ENCODE data around the gene STC2.

DNA sequence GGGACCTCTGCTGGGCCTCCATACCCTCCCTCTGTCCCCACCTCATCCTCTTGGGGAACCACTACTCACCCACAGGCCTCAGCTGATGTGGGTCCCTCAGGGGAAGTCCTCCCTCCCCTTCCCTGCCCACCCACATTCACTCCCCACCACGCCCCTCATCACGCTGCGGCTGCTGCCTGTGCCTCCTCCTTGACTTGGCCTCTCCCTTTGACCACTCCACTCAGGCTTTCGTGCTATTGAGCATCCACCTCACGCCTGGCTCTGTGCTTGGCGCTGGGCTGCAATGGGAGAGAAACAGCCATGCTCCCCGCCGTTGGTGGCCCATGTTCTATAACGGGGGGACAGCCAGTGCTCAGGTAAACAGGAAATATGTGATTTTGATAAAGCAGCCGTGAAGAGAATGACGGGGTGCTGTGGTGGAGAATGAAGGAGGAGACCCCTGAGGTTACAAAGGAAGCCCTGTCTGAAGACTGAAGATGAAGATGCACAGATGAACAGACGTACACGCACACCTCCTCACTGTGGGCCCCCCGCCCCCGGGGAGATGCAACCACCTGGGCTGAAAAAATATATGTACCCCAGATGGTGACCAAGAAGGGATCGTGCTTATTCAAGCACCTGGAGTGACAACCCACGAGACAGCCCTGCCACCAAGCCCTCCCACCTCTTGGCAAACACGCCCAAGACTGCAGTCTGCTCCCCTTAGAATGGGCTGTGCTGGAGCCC lies 40.3 kb upstream of the RPL26L1 start:
- PRO-cap, result no peak

GRCh38 chr5:172953823-172954751 lies 5.1 kb upstream of the RPL26L1 start:
- PRO-cap, result unidirectional peak, plus-strand start at chr5:172954238

DNA sequence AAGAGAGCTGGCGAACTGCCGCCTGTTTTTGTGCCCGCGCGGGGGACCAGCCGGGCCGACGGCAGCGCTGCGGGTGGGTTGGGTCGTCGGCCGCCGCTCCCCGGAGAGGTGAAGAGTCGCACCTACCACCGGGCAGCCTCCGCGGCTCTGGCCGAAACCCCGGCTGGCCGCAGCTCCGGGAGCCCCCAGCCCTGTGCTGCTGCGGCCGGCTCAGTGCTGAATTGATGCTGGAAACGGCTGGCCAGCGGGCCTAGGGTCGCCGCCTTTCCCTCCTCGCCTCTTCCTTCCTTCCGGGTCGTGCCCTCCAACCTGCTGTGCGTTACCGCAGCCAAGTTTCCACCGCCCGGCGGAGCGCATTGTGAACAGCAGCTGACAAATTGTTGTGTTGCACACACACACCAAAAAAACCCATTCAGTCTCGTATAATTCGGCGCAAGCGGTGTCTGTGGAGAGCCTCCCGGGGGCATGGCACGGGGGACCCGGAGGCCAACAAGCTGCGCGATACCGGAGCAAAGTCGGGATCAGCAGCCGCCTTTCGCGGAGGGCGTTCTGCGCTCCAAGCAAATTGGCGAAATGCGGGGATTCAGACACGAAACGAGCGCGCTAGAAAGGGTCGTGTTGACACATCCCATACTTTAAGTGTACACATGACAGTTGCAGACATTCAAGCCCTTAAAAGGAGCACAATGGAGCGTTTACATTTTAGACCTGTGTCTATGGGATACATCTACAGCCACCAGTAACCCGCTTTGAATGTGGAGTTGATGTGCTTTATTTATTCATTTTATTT lies 9.4 kb upstream of the NKX2-5 start:
- PRO-cap, result no peak

DNA sequence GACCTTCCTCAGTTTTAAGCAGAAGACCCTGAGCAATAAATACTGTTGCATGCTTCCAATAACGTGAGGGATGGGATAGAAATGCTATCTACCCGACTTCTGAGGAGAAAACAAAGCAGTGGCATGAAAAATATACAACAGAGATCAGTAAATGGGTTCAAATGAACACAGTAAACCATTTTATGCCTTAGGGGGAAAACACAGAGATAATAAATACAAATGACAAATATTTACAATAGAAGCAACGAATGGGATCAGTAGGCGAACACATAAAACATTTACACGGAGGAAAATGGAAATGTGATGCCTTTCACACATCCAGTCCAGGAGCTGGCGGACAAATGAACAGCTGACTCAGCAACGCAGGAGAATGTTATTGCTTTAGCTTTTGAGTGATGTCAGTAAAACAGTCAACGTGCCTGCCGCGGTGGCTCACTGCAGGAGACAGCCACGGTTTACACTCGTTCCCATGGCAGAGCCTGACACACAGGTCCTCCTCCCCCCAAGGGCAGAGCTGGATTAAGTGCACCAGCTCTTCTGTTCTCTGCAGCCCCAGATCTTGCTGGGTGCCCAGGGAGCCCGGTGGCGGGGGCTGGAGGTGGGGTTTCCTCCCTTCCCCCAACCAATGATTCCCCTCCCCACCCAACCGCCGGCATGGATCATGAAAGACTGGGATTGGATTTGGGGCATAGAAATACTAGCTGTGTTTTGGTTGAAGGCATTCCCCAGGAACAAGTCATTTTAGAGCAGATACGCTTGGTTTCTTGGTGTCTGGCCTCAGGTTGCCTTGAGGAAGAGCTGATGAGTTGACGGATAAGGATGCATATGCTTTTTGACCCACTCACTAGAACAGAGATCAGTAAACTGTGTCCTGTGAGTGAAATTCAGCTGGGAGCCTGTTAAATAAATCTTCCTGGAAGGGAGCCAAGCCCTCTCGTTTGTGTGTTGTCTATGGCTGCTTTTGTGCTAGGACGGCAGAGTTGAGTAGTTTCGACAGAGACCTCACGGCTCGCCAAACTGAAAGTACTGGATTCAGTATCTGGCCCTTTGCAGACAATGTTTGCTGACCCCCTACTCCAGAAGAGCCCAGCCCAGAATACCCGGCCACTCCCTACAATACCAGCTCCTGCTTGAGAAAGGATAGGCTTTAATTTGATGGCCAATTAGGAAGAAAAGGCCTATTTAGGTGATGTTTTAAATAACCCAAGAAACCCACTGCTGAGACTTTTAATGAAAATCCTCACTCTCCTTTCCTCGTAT lies 12.5 kb downstream of the STC2 start:
- PRO-cap, result unidirectional peak, plus-strand start at position 555 of the sequence

GRCh38 chr5:173327973-173329000 lies at the start of gene STC2:
STC2 (minus strand) TSS chr5:173328414.
- PRO-cap, result bidirectional peak, plus-strand start at chr5:173328596, minus-strand start at chr5:173328414

- PRO-cap, result no peak
Measured at GRCh38 chr5:173329001-173329440, 807 bp upstream of the STC2 start.

GRCh38 chr5:173472878-173473781 lies 143.3 kb downstream of the BOD1 start:
- PRO-cap, result no peak

- PRO-cap, result no peak
Measured at GRCh38 chr5:173554853-173555882, 61.3 kb downstream of the BOD1 start.

DNA sequence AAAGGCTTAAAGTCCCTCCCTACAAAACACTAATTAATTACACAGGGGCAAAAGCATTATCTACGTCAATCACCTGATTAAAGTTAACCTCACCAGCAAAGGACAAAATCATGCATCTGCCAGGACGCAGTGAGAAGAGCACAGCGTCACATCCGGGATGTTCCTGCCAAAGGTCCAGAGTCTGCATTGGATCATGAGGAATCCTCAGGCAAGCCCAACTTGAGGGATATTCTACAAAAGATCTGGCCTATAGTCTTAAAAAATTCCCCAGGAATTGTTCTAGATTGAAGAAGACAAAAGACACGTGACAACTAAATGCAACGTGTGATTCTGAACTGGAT lies 15.7 kb downstream of the BOD1 start:
- PRO-cap, result no peak

DNA sequence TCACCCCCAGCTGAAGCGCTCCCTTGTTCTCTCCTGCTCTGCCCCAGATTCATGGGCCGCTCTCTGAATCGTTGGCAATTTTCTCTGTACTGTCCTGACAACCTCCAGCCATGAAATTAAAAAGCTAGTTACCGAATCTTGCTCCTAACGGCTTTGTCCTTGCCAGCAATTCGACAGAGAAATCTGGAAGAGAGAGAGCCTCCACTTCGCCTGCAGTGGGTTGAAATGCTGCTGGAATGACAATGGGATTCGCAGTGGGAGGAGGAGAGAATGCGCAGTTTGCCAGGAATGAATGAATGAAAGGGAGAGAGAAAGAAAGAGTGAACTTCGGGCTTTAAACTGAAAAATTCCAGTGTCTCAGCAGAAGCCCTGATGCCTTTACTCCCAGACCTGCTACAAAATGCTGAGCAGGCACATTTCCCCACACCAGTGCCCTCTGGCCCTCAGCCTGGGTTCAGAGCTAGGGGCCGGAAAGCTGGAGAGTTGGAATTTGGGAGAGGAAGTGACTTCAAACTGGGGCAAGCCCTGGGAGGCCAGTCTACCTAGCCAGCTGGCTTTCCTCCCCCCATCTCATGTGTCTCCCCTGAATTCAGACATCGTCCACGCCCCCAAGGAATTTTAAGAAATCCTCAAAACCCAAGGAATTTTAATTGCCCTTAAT lies 11.5 kb upstream of the BOD1 start:
- PRO-cap, result no peak

DNA sequence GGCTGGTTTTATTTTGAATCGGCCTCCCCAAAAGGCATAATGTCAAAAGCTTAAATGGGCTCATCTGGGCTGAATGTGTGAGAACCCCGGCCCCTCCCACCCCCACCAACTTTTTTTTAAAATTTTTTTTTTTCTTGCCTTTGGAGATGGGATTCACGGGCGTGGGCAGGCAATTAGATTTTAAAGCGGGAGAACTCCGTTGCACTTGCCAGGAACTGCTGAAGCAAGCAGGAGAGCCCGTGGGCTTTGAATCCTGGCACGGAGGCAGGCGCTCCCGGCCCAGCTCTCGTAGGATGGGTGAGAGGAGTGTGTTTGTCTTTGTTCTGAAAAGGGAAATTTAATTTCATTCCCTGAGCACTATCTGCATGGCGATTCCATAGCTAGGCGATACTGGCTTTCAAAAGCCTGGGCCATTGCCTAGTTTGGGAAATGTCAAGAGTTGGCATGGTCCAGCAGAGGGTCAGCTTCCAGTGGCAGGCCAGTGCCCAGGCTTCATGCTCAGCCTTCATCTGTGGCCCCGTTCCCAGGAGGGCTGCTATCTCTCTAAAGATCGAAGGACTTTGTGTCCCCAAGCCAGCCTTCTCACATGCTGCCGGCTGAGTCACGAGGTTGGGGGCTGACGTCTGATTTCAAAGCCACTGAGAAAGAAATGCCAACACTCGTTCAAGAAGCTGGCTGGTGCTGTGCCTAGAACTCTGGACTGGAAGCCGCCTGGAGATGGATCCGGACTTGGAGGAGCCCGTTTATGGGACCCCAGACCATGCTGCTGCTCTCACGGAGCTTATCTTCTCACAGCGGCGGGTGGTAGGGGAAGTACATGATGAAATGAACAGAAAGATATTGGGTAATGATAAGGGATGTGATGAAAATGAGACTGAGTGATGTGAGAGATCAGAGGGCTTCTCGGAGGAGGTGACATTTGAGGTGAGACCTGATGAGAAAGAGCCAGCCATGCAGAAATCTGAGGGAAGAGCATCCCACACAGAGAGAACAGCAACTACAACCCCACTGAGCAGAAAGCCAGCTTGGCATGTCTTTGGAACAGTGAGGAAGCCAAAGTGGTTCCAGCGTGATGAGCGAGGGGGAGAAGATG lies 54.6 kb upstream of the BOD1 start:
- PRO-cap, result no peak

DNA sequence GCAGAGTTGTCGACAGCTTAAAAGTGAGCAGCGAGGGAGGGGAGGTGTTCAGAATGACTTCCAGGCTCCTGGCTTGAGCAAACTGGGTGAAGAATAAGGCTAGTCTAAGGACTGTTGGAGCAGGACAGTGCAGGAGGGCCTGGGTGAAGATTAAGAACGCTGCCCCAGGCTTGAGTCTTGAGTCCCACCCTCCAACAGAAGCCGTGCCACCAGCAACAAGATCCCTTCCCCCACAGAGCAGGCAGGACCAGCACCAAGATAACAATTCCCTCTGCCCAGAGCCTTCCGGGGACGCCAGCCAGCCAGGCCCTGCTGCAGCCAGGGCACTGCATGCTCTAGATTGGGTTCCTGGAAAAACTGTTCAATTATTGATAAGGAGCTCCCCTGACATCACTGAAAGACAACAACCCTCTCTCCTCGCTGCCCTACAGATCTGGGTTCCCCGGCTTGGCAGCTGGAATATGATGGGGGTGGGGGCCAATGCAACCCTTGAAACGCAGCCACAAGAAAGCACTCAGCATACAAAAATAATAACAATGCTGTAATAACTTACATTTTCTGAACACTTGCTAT lies 27.6 kb upstream of the CPEB4 start:
- PRO-cap, result no peak

GRCh38 chr5:173867919-173868661 lies 20.1 kb upstream of the CPEB4 start:
- PRO-cap, result no peak

DNA sequence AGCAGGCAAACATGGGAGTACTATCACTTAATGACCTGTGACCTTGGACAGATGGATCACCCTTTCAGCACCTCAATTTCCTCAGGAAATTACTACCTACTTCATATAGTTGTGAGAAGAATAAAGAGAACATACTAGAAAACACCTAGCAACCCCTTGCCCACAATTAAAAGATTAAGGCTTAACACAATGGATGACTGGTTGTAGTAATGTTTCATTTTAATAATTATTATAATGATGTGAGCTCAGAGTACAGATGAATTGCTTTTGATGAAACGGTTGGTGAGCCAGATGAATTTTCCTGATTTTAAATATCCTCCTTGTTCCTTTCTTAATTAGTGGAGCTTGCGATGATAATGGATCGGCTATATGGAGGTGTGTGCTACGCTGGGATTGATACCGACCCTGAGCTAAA lies 36.2 kb upstream of the C5orf47 start:
- PRO-cap, result no peak

DNA sequence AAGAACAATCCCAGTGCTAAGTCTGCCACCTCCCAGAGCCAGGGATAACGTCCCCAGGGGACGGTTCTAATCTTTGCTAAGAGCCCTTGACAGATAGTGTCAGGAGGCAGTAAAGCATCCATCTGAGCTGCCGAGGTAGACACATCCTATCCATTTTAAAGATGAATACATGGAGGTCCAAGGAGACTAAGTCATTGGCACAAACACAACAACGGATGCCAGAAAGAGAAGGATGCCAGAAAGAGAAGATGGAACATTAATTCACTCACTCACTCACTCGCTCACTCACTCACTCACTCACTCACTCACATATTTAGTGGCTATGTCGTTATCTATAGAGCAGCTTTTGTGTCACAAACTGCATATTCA lies 298.3 kb upstream of the MSX2 start:
- PRO-cap, result no peak

- PRO-cap, result no peak
Measured at GRCh38 chr5:174504446-174504899, 219.9 kb upstream of the MSX2 start.

DNA sequence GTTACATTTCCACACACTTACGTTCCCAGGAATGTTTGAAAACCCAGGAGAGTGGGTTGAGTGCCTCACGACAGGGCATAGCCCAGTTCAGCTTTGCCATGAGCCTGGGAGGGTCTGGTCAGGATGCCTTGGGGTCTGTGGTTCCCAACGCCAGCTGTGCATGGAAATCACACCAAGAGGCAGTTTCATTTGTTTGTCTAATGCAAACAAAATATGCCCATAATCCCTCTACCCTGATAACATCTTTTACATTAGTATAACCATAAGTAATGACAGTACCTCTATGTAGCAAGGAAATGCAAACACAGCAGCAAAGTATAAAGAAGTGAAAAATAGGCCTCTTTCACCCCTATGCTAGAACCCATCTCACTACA lies 25.2 kb upstream of the MSX2 start:
- PRO-cap, result no peak

DNA sequence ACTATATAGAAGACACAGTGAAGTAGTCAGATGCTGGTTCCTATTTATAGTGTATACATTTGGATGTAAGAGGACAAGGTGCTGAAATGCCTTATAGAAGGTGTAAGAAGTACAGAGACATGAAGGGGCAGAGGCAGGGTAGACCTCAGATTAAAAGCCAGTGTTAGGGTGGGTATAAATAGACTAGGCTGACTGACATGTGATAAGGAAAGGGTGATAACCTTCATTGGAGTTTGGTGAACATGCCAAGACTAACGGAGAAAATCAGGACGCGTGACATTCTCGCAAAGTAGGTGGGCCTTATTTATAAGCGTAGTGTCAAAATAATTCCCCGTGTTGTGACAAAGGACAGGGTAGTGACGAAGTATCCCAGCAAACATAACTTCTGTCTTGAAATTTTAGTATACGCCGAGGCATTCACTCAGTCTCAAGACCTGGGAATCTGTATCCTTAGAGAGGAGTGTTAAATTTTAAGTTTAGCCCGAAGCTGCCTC lies 59.0 kb upstream of the HRH2 start:
- PRO-cap, result no peak

DNA sequence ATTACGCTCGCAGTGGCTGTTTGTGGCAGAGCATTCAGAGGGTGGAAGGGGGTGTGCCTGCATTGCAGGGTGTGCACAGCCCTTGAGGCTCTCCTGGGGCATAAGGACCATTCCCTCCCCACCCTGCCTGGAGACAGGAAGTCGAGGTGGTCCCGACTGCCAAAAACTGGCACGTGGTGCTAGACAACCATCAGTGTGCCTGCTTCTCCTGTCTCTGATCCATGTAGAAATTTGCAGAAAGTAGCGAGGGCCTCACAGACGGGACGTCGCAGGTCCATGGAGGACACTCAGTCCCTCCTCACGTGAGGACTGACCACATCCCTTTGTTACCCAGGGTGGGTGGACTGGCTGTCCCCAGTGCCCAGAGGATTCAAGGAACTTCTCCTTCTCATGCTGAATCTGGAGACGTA lies 35.3 kb downstream of the HRH2 start:
- PRO-cap, result no peak

DNA sequence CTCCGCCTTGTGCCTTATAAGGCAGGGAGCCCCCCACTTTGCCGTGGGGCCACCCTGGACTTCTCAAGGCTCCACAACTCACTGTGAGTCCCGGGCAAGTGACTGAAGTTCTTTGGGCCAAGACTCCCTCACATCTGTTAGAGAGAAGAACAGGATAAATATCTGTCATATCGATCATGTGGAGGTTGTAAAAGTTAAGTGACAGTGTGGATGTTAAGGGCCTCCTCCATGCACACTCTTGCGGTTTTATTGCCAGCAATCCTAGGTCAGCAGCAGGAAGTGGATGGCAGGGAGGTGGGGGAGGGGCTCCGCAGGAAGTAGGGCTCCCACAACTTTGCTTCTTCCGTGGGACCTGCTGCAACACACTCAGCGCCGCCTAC lies 38.5 kb downstream of the HRH2 start:
- PRO-cap, result no peak

All from penis (tissue), 1 donor.